ENCODE measurements around a stretch of chr16.

DNA sequence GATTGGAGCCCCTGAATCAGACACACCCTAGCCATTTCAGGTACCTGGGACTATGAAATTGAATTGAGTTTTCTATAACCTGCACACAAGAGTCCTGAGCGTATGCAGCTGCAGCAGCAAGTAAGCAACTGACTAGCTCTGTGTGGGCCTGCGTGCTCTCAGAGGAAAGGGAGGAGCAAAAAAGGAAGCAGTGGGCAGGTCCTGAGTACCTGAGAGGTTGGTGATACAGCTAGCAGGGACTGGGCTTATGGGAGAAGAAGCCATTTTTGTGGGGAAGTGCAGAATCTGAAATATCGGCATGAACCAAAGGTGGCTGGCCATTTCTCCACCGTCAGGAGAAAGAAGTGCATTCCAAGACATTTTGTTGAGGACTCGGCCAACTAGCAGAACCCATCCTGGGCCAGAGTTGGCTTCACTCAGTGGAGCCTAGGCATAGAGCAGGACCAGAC is 27.3 kb upstream of the BRD7 start:
- PRO-cap, result no peak

GRCh38 chr16:50505734-50506522 is 42.3 kb upstream of the NKD1 start:
- PRO-cap, result no peak

- PRO-cap, result no peak
Observed at GRCh38 chr16:50591672-50592924, 43.9 kb downstream of the NKD1 start.

DNA sequence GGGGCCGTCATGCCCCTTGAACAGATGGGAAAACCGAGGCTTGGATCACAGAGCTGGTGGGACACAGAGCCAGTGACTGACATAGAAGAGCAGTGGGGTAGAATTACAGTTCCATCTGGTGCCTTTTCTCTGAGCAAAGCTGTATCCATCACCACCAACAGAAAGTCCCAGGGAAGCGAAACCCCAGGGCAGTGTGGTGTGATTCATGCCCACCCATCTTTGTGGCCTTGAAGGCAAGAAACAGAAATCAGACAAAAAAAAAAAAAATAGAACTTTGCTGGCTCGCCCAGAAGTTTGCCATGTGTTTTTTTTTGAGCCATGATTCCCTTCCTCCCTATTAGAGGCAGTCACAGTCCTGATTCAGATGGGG is 486 bp upstream of the SNX20 start:
- PRO-cap, result no peak

- PRO-cap, result no peak
Observed at GRCh38 chr16:50699678-50700163, 6.3 kb downstream of the NOD2 start.

DNA sequence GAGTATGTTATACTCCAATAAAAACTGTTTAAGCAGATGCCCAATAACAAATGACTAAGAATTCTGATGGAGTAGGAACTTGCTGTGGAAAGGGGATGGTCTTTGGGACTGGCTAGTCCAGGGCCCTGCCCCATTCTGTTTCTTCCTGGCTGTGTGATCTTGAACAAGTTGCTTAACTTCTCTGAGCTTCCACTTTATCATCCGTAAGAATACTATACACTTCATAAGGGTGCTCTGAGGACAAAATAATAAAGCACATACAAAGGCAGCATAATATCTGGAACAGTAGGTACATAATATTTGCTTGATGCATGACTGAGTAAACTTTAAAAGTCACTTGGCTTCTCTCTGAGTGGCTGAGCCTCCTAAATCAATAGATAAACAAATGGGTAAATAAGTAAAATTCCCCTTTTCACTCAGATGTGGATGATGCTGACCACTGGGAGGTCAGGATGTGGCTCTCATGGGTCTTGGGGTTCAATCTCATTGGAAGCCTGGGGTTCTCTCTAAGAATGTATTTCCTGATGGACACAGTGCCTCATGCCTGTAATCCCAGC is 98.6 kb downstream of the SALL1 start:
- PRO-cap, result no peak

DNA sequence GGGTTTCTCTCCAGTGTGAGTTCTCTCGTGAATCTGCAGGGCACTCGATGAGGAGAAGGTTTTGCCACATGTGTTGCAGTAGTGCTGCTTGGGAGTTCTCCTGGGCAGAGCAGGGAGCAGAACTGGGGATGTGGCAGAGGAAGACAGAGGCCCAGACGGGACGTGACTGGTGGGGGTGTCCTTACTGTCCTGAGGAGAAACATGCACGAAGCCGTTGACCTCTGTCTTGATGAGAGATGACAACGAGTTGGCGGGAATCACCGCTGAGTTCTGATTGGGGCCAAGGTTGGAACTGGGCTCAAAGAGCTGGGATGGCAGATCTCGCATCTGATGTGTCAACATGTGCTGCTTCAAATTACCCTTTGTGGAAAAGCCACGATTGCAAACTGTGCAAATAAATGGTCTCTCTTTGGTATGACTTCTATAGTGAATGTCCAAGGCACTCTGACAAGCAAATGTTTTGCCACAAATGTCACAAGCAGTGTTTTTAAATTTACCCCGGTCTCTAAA is 12.3 kb downstream of the SALL1 start:
- PRO-cap, result no peak

- PRO-cap, result no peak
Observed at GRCh38 chr16:51636915-51637500, 485.9 kb upstream of the SALL1 start.

DNA sequence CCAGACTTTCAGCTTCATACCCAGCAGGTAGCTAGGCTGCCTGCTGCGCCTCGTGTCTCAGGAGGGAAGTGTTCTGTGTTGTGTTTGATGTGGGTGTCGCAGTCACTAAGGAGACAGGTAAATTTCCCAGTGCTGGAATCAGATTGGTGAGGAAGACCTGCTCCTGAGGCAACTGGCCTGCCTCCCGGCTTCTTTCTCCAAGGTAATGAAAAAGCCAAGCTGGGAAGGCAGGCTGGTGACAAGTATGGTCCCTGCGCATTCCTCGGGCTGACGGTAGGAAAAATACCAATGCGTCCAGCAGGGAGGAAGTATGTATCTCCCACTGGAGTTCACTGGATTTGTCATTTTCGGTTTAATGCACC is 604.1 kb upstream of the SALL1 start:
- PRO-cap, result no peak

DNA sequence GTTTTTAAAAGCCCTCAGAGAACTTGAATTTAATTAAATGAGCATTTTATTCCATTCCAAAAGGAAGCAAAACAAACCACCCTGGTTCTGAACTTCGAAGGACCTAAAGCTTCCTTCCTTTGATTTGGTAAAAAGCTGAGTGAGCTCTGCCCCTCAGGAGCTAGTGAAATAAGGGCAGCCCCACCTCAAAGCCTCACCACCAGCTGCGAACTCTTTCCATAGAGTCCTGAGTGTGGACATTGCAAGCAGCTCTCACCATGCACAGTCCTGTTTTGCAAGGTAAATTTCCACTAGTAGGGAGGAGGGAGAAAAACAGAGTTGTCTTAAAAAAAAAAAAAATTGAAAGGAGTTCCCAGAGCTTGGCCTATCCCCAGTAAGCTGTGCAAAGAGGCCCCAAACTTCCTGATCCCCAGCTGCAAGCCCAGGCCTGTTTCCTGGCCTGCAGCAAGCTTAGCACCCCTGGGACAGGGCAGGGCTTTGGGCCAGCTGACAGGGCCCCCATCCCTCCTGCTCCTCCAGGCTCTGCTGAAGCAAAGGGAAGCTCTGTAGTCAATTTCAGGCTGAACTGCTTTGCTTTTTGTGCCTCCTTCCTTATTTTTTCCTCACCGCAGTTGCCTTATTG is 11.1 kb downstream of the CHD9NB start:
- PRO-cap, result no peak

- PRO-cap, result no peak
Observed at GRCh38 chr16:53045464-53046156, 7.1 kb downstream of the CHD9NB start.

- PRO-cap, result no peak
Observed at GRCh38 chr16:53093934-53094813, 39.4 kb downstream of the CHD9 start.

DNA sequence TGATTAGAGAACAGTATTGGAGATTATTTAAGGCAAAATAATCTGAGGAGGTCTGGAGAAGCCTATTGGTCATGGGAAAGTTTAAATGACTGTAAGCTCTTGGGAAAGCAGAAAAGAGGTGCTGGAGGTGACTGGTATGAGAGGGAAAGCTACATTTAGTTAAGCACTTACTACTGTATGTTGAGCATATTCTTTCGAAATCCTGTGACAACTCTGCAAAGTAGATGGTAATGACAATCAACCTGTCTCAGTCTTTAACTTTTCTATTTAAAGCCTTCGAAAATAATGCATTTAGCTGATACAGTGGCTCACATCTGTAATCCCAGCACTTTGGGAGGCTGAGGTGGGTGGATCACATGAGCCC is 84.7 kb downstream of the CHD9 start:
- PRO-cap, result no peak

- PRO-cap, result unidirectional peak, minus-strand start at chr16:53435107
Observed at GRCh38 chr16:53435068-53435779, 953 bp downstream of the RBL2 start.

- PRO-cap, result no peak
Observed at GRCh38 chr16:53511695-53512286, 8.8 kb upstream of the AKTIP start.

DNA sequence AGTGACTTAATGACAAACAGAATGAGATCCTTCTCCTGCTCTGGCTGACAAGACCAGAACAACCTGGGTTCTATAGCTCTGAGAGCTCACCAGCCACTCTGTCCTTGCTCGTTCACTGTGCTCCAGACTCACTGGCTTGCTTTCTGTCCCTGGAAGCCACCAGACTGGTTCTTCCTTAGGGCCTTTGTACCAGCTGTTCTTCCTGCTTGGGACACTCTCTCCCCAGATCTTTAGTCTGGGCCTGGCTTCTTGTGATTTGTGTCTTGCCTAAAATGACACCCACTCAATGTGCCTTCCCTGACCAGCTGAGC is 76.1 kb downstream of the FTO start:
- PRO-cap, result no peak

GRCh38 chr16:54066537-54066959 is 220.0 kb downstream of the IRX3 start:
- PRO-cap, result no peak

GRCh38 chr16:54175154-54175942 is 111.2 kb downstream of the IRX3 start:
- PRO-cap, result no peak

- PRO-cap, result unidirectional peak, plus-strand start at chr16:54193854
Observed at GRCh38 chr16:54193359-54194340, 92.9 kb downstream of the IRX3 start.

DNA sequence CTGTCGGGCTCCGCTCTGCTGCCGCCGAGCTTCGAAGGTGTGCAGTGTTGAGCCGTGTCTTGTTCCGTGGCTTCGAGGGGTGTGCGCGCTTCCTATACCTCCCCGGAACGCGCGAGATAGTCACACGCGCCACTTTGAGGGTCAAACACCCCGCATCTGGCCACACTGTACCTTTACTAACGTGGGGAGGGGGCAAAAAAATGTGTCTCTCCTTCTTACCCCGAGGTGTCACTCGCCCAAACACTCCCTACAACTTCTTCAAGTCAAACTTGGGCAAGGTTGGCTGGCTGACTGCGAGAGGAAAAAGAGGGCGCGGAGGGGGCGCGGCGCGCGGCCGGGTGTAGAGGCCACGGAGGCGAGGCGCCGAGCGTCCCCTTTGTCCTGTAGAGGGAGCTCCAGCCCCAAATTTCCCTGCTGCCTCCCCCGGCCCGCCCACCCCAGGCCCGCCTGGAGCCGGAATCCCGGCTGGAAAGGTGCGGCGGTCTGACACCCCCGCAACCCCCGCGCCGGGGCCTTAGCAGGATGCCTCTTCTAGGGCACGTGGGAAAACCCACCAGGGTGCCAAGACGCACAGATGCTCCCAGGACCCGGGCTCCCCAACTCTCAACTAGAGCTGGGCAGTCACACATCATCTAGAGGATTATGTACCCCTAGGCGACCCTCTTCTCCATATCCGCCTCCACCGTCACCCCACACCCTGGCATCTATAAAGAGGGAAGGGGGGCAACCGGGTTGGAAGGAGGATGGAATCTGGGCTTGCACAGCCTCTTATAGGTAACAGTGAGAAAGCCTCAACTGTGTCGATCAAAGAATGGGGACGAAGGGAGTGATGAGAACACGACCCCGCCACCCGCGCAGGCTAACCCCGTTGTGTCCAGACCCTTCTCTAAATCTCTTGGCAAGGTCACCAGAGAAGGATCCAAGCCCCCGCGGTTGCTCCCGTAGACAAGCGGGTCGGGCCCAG is 4.2 kb downstream of the IRX3 start:
- PRO-cap, result no peak

All from pulmonary artery (tissue), 1 donor.